Epithelial cell of esophagus (primary cell): ENCODE measurements around the genes PRSS22 and PAQR4.

GRCh38 chr16:2586232-2587026 lies 48.6 kb downstream of the PDPK1 start:
- RRBS, result no CpG with 5 or more reads among the region's 24 CpGs

DNA sequence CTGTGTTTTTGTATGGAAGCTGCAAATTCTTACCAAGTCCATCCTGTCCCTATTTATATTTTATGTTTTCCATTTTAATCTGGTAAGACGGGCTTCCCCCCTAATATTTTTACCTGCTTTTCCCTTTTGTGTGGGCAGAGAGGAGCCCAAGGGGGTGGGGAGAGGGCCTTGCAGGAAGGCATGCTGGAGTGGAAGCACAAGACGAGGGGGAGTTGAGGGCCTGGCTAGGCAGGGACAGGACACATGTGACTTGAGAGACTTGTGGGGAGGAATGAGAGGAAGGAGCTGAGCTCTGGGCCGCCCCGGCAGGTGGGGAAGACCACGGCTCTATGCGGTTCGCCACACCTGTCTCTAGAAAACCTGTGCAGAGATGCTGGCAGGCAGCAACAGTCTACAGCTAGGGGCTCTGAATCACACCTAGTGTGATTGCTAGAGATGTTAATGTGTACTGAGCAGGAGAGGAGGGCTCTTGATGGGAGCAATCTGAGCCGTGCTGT lies 50.1 kb downstream of the PDPK1 start:
- RRBS, result no CpG with 5 or more reads among the region's 8 CpGs

DNA sequence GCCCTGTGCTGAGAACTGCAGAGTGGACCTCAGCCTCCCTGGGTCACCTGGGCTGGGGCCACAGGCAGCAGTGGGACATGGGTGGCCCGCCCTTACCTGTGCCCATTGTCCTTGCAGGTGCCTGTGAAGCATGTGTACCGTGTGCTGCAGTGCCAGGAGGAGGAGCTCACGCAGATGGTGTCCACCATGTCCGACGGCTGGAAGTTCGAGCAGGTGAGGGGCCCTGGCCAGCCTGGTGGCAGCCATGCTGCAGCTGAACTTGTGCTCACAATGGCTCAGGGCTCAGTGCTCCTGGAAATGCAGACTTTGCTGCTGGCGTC lies 17.3 kb downstream of the KCTD5 start:
- RRBS, result no CpG with 5 or more reads among the region's 7 CpGs

- RRBS, result no CpG with 5 or more reads among the region's 5 CpGs
These were observed 2.6 kb downstream of the SRRM2 start for GRCh38 chr16:2754986-2755475.

DNA sequence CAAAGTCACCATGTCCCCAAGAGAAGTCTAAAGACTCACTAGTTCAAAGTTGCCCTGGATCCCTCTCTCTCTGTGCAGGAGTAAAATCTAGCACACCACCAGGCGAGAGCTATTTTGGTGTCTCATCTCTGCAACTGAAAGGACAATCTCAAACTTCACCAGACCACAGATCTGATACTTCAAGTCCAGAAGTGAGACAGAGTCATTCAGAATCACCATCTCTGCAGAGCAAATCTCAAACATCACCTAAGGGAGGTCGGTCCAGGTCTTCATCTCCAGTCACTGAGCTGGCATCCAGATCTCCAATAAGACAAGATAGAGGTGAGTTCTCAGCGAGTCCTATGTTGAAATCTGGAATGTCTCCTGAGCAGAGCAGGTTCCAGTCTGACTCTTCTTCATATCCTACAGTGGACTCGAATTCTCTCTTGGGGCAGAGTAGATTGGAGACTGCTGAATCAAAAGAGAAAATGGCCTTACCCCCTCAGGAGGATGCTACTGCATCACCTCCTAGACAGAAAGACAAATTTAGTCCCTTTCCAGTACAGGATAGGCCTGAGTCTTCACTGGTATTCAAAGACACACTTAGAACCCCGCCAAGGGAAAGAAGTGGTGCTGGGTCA lies 11.2 kb downstream of the SRRM2 start:
- RRBS, result no CpG with 5 or more reads among the region's 5 CpGs

GRCh38 chr16:2770919-2771538 lies 6.1 kb downstream of the ELOB start:
- RRBS, result no CpG with 5 or more reads among the region's 6 CpGs

- RRBS, result 5% methylated on average over 5 of the region's 57 CpGs
These were observed at the start of gene PRSS22 for GRCh38 chr16:2857278-2858464. TSS of gene PRSS22 (minus strand) at chr16:2858170.

- RRBS, result no CpG with 5 or more reads among the region's 21 CpGs
These were observed 9.0 kb upstream of the KREMEN2 start for GRCh38 chr16:2955010-2955534.

GRCh38 chr16:2968756-2969911 lies at the start of gene PAQR4:
TSS of gene PAQR4 (plus strand) at chr16:2969348.
- RRBS, result 2% methylated on average over 59 of the region's 140 CpGs

- RRBS, result no CpG with 5 or more reads among the region's 8 CpGs
These were observed 1.7 kb upstream of the PKMYT1 start for GRCh38 chr16:2981912-2982476.

GRCh38 chr16:3008485-3009045 lies 4.2 kb upstream of the CLDN9 start:
- RRBS, result no CpG with 5 or more reads among the region's 5 CpGs

DNA sequence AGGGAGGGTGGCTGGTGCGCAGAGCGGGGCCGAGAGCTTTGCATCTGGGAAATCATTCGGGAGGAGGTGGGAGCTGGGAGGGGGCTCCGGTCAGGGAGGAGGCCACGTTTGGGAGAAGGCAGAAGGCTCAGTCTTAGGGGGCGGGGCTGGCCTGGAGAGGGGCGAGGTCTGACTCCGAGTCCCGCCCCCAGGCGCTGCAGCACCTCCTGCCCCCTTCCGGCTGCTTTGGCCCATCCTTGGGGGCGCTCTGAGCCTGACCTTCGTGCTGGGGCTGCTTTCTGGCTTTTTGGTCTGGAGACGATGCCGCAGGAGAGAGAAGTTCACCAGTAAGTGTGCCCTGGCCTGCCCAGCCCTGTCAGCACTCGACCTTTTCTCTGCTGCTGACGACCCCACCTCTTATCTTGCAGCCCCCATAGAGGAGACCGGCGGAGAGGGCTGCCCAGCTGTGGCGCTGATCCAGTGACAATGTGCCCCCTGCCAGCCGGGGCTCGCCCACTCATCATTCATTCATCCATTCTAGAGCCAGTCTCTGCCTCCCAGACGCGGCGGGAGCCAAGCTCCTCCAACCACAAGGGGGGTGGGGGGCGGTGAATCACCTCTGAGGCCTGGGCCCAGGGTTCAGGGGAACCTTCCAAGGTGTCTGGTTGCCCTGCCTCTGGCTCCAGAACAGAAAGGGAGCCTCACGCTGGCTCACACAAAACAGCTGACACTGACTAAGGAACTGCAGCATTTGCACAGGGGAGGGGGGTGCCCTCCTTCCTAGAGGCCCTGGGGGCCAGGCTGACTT lies 1.4 kb downstream of the TNFRSF12A start:
- RRBS, result 4% methylated on average over 4 of the region's 28 CpGs

GRCh38 chr16:3058152-3058631 lies 7.2 kb upstream of the IL32 start:
- RRBS, result 2% methylated on average over 22 of the region's 50 CpGs

GRCh38 chr16:3144495-3144869 lies 9.7 kb downstream of the ZNF213 start:
- RRBS, result no CpG with 5 or more reads among the region's 12 CpGs

- RRBS, result 4% methylated on average over 31 of the region's 50 CpGs
These were observed 35.8 kb downstream of the ZNF213 start for GRCh38 chr16:3170511-3171202.

- RRBS, result 2% methylated on average over 11 of the region's 53 CpGs
These were observed 46.9 kb downstream of the ZNF200 start for GRCh38 chr16:3187862-3188695.

DNA sequence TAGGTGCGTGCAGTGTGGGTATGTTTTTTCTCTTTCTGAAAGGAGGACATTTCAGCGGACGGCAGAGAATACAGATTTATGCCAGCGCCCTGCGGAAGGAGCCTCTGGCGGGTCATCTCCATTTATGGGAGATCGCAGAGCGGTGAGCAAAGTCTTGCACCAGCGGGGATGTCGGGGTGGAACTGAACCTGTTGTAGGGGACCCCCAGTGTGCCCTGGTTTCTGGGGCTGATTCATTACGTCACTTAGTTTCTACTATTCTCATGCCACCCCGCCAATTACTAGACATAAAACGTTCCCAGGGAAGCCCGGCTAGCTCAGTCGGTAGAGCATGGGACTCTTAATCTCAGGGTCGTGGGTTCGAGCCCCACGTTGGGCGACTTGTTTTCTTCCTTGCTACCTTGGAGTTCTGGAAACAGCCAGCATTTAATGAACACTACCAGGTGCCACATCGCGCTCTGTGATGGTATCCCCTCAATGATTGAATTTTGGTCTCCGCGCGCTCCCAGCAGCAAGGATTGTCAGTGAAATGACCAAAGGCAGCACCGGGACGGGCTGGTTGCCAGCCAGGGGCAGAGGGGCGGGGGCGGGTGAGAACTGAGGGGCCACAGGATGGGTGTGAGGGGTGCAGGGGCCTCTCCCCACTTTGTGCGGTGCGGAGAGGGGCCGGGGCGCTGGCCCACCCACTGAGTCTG lies 43.6 kb downstream of the ZNF200 start:
- RRBS, result no CpG with 5 or more reads among the region's 32 CpGs

GRCh38 chr16:3435575-3436131 lies 7.7 kb downstream of the ZNF597 start:
- RRBS, result no CpG with 5 or more reads among the region's 3 CpGs

DNA sequence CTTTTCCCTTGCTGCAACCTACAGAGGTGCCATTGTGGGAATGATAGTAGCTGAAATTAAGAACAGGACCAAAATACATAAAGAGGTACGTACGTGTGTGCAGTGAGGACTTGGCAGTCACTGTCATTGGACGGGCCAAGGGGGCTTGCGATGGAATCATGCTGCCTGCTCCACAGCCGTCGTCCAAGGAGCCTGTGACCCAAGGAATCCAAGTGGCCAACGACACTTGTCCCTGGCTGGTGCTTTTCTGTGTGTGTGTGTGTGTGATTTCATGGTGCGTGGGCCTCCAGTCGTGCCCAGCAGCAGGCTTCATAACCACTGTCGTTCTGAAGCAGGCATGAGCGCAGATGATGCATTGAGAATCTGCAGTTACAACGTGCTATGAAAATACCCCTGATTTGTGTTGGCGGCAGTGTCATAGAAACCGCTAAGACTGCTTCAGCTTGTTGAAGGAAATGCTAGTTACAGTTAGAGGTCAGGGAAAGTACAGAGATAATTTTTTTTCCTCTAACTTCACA lies 15.7 kb downstream of the C16orf90 start:
- RRBS, result no CpG with 5 or more reads among the region's 14 CpGs

DNA sequence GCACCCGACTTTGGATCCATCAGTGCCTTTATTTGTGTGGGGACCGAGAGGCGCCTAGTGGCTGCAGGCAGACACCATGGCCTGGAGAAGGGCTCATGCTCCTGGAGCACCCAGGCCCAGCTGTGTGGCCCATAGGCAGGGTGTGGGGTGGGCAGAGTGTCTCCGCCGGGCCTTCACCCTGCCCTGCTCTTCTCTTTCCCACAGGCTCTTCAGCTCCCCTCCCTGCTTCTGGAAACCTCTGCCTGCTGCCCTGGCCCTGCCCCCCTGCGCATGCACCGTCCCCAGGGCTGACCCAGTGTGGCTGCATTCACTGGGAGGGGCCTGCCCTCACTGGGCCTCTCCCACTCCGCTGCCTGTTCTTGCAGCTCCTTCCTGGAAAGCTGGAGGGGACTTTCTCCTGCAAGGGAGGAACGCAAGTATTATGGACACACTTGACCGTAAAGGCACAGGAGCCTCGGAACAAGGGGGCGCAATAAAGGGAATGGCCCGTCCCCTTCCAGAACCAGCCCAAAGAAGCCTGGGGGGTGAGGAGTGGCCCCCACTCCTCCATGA lies 9.9 kb downstream of the C16orf90 start:
- RRBS, result no CpG with 5 or more reads among the region's 13 CpGs